Neural progenitor cell (in vitro differentiated cells): ENCODE measurements around a stretch of chr3.

GRCh38 chr3:57942794-57943411 lies 65.3 kb upstream of the FLNB start:
- RAMPAGE, long total RNA, result no peak

- RAMPAGE, long total RNA, result no peak
Observed at GRCh38 chr3:57978225-57978834, 29.9 kb upstream of the FLNB start.

DNA sequence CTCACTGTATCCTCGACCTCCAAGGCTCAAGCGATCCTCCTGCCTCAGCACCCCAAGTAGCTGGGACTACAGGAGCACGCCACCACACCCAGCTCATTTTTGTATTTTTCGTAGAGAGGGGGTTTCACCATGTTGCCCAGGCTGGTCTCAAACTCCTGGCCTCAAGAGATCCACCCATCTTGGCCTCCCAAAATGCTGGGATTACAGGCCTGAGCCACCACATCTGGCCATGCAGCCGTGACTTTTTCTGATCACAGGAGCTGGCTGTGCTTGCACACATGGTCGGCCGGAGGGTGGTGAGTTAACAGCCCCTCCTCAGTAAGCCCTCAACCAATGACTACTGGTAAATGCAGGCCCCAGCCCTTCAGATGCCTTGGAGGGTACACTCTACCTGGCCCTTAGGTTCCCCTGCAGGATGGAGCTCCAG lies 25.0 kb upstream of the FLNB start:
- RAMPAGE, long total RNA, result no peak

DNA sequence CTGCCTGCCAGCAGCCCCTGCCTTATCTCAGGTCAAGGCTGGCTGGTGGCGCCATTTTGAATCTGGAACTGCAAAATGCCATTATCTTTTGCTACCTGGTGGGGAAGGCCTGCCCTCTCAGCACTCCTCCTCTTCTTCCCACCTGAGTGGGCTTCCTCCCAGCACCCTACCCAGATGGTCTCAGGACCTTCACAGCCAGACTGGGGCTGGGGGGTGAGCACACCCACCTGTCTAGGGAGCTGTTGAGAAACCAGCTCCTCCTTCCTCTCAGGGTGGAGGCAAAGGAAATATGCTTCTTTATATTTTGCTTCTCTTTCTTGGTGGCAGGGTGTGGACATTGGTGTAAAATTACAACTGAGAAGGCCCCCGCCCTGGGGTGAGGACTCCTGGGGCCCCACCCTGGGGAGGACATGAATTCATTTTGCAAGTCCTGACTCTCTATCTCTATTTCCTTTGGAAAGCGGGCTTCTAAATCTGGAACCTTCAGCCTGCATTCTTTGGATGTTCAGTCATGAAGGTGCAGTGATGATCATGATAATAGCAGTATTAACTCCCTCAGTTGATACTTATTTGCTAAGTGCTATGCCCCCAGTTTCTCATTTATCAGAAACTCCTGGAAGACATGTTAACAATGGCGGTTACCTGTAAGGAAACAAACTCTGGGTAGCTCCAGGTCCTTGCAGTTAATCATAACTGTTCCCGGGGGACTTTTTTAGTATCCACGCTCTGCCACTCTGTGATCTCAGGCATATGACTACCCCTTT lies 7.5 kb upstream of the FLNB start:
- RAMPAGE, long total RNA, result no peak

DNA sequence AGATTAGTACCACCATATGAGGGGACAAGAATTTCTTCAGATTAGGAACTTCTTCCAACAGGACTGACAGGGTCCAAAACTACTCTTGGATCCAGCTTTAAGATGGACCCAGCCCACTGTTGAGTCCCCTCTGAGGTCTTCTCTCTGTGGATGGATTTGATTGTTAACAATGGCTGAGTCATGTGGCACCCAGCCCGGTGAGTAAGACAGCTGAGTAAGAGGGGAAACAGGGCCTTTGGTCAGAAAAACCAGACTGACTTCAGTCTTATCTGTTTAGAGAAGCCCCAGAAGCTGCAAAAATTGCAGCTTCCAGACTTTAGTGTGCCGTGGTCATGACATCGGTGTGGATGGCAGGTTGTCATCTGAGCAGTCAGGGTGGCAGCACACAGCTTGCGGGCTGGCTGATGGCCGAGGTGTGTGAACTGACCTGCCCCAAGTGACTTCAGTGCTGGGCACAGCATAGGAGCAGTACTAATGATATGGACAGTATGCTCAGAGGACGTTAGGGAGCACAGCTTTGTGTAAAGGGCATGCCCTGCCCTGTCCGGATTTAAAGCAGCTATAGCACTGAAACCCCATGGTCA lies 44.2 kb downstream of the FLNB start:
- RAMPAGE, long total RNA, result no peak

- RAMPAGE, long total RNA, result no peak
Observed at GRCh38 chr3:58102896-58103774, 94.9 kb downstream of the FLNB start.

- RAMPAGE, long total RNA, result no peak
Observed at GRCh38 chr3:58161582-58162142, 49.1 kb downstream of the DNASE1L3 start.

DNA sequence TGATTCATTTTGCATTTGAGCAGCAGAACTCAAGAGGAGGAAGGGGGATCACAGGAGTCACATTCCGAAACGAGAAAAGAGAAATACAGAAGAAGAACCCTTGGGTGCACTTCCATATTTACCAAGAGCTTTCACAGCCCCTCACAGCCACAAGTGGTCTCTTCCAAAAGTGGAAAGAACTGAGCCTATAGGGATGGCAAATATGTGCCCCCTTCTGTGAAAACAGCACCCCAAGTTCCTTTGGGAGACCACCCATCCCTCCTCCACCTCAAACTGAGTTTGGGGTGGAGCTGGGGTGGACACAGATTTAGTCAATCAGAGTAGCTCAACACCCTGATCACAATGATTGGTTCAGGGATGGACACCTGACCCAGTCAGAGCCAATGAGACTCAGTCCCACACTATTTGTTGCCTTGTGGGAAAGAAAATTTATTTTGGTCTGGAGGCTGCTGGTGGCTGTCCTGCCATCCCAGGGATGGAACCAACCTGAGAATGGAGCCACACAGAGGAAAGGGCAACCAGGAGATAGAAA lies 10.8 kb downstream of the DNASE1L3 start:
- RAMPAGE, long total RNA, result no peak

DNA sequence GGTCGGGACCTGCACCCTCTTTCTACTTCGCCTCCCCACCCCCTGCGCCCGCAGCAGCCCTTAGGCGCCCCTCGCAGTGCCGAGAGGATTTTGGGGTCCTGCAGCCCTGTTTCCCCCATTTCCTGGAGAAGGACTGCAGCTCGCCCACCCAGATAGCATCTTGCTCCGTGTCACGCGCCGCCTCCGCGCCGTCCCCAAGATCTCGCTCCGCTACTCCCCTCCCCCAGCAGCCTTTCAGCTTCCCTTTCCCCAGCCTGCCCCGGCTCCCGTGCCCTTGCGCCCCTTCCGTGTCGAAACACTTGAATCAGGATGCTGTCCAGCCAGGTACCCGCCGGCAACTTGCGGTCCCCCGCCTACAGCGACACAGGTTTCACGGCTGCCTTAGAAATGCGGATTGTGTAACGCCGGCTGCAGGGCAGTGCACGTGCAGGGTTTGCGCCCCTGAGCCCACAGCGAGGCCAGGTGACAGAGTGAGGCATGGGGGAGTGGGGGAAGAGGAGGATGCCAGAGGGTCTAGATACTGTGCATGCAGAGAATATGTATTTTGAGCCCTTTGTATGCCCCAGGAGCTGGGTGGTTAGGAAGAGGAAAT lies 687 bp downstream of the ABHD6 start:
- RAMPAGE, long total RNA, result no peak

DNA sequence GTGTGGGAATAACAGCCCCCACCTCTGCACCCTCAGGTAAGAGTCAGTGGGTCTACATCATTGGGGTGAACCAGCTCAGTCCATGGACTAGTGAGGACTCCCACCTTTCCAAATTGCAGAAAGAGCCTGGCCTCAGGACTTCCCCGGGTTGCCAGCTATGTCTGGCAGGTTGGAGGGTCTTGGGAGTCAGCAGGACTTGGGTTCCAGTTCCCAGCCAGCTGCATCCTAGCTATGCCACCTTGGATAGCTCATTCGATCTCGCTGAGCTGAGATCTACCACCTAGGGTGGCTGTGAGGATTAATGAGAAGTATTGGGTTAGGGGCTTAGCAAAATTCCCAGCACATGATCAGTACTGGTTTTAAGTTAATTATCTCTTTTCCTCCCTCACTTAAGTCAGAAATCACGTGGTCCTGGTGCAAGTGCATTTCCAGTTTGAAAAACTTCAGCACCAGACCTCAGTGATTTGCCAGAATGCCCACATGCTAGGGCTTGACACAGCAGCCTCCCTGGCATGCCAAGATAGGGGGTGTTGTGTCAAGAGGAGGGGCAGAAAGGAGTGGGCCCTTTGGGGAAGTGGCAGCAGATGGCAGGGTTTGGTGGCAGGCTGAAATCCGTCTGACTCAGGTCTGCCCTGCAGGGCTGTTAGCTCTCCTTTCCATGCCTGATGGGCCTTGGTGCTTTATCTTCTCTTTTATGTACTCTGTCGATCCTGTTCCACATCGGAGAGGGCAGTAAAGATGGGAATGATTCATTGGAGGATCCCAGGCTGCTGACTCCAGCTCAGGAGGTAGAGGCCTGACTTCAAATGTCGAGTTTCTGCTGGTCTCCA lies 23.2 kb downstream of the PXK start:
- RAMPAGE, long total RNA, result no peak

DNA sequence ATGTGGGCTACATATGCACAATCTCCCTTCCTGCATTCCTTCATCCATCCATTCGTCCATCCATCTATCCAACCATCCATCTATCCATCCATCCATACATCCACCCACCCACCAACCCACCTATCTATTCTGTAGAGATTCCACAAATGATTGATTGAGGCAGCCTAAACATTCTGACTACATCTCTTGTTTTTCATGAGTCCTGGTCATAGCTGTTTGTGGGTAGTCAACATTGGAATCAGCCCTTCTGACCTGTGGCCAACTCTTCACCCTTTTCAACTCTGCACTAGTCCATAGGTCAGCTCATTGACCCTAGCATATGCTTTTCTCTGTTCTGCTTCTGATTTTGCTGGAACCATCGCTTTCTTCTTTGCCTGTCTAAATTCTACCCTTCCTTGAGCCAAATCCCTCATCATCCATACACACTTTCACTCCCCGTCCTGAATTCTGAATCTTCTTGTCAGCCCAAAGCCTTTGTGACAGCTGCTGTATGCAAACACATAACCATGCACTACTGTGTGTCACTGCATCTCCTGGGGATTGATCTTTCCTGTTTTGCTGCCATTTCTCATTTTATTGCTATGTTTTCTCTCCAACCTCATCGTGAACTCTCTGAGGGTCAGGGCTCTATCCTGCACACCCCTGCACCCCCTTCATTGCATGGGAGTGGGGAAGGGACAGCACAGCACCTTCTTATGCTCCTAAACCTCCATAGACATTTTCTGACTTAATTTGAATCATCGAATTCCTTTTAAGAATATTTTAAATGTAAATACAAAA lies 16.8 kb upstream of the KCTD6 start:
- RAMPAGE, long total RNA, result no peak

GRCh38 chr3:58874020-58874711 lies 175.7 kb downstream of the CFAP20DC start:
- RAMPAGE, long total RNA, result no peak

GRCh38 chr3:59040744-59041301 lies 9.0 kb downstream of the CFAP20DC start:
- RAMPAGE, long total RNA, result no peak

- RAMPAGE, long total RNA, result no peak
Observed at GRCh38 chr3:59606426-59606858, 556.6 kb upstream of the CFAP20DC start.

- RAMPAGE, long total RNA, result no peak
Observed at GRCh38 chr3:59654022-59654387, 604.2 kb upstream of the CFAP20DC start.

GRCh38 chr3:59758954-59759418 lies 709.2 kb upstream of the CFAP20DC start:
- RAMPAGE, long total RNA, result no peak

DNA sequence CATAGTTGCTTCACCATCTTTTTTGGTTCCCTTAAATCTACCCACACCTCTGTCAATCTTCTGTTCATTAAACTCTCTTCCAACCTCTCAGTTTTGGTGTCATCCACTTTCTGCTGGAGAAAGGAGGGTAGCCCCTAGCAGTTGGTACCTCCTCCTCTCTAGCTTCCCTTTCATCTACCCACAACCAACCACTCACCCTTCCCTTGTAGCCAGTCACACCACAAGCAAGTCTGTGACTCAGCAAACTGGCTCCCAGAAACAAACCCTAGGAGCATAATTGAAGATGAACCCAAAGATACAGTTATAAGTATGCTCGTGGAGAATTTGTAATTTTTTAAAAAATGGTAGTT lies 318.6 kb downstream of the FHIT start:
- RAMPAGE, long total RNA, result no peak

DNA sequence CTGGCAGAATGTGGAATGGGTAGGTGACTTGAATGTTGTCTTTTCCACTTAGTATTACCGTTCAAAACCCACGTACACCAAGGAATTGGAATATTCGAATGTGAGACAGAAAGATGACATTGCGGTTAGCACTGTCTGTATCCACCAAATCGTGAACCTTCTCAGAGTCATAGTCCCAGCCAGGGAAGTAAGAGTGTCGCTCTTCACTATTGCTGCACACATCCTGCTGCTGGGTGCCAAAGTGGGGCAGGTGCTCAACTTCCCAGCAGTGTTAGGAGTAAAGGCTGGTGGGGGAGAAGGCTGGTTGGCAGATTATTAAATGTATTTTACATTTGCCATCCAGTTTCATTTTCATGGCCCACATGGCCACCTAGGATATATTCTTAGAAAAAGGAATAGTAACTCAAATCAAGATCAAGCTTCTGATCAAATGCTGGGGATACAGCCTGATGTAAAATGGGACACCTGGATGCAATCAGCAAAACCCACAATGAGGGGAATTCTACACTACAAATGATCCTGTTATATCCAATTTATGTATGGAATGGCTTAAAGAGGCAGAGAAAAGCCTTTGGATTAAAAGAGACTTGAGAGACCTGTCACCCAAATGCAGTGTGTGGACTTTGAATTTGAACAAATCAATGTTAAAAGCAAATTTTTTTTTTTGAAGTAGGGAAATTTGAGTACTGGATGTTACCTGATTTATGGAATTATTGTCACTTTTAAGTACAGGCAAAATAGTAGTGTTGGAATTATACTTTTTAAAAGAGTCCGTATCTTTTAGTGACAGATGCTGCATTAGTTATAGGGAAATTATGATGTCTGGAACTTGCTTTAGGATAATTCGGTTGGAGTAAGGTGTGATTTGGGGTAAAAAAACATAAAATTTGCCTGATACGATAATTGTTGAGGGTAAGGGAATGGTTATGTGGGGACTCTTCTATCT lies 65.4 kb downstream of the PTPRG start:
- RAMPAGE, long total RNA, result no peak

DNA sequence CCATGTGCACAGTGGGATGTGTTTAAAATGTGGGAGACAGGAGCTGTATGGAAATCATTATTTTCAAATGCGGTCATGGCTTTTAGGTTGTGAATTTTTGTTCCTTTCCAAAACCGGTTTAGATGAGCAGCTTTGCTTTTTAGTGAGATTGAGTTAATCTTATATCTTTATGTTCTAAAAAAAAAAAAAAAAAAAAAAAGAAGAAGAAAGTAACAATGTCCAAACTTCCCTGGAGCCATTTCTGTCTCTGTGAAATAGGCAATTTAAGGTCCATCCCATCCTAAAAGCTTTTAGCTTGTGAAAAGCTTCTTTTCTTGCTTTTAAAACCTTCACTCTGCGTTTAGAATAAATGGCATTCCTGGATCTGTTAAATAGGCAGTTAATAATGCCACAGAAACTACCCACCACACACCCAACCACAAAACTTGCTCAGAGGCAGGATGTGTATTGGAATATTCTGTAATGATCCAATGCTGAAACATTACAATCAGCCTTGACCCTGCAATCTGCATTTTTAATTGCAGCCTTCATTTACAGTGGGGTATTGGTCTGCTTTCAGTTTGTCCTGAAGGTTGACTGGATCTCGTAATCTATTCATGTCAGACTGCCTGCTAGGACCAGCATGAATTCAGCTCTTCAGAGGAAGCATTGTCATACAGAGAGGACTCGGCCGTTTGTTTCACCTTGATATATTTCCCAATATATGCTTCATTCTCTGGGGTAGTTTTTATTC lies 119.7 kb downstream of the PTPRG start:
- RAMPAGE, long total RNA, result no peak

DNA sequence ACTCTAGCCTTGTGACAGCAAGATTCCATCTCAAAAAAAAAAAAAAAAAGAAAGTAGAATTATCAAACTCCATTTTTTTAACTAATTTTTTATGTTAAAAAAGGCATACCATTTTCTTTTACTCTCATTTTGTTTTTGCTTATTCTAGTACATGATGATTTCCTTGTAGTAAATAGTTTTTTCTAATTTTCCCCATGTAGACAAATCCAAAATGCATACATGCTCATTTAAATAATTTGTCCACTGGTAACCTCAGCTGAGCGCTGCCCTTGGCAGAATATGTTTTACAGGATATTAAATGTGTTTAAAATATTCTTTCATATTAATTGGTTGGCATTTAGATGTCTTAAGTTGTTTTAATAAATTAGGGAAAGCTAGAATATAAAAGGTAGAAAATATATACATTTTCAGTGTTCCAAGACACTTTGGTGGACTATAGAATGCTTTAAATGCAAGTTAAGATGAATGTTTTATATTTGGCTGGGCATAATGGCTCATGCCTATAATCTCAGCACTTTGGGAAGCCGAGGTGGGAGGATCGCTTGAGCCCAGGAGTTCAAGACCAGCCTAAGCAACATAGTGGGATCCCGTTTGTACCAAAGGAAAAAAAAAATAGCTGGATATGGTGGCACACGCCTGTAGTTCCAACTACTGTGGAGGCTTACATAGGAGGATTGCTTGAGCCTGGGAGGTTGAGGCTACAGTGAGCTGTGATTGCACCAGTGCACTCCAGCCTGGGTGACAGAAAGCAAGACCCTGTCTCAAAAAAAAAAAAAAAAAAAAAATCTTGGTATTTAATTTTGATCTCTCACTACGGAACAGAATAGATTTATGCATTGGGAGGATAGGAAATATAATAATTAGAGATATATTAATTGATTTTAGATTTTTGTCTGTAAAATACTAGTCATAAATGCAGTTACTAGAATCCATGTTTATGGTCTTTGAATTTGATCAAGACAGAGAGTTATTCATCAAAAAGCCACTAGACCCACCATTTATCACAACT lies 206.1 kb downstream of the PTPRG start:
- RAMPAGE, long total RNA, result no peak